A375 (cell line): ENCODE results near the gene ALLC.

- RAMPAGE, long total RNA, result no peak
These were observed 1.5 kb downstream of the FAM110C start for GRCh38 chr2:44816-45156.

DNA sequence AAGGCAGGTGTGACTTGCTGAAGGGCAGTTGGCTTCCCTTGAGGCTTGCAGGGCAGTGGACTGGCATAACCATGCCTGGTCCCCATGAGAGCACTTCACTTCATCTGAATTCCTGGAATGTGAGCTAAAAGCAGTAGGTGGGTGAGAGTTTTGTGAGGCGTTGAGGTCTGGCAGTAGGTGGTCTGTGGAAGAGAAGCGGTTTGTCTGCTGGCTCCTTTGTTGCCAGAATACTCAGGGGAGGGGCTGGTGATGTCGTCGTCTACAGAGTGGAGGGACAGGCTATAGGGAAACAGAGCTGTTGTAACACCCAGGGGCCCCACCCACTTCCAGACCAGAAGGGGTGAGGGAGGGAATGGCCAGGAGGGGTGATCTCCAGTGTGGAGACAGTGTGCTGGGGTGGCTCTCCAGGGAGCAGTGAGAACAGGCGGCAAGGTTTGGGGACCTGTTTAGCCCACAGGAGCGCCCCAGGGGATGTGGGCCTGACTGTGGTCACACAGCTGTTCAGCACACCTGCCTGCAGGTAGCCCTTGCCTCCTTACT is 21.4 kb upstream of the ALKAL2 start:
- RAMPAGE, long total RNA, result no peak

DNA sequence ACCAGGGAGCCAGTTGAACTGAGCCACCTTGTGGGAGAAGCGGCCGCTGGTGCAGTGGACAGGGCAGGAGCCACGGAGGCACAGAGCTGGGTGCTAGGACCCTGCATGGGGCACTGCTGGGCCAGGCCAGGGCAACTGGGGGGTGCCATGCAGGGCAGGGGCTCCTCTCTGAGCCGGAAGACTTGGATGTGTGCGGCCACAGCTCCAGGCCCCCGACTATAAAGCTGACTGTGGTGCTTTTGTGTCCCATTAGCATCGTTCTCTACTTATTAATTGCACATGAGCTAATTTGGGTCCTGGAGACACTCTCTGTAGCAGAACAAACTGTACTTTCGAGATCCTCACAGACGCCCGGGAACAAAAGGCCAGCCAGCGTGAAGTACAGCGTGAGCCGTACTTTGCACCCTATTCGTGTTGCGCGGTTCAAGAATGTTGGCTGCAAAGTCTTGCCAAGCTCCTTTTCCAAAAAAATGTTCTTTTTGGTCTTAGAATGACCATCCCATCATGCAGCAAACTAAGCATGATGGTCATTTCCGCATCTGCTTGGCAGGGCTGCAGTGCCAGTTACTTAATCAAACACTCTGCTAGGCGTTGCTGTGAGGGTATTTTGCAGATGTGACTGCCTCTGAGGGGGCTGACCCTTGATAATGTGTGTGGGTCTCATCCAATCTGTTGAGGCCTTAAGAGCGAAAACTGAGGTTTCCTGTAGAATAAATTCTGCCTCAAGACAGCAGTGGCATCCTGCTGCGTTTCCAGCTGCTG is 152.1 kb upstream of the ALKAL2 start:
- RAMPAGE, long total RNA, result no peak

DNA sequence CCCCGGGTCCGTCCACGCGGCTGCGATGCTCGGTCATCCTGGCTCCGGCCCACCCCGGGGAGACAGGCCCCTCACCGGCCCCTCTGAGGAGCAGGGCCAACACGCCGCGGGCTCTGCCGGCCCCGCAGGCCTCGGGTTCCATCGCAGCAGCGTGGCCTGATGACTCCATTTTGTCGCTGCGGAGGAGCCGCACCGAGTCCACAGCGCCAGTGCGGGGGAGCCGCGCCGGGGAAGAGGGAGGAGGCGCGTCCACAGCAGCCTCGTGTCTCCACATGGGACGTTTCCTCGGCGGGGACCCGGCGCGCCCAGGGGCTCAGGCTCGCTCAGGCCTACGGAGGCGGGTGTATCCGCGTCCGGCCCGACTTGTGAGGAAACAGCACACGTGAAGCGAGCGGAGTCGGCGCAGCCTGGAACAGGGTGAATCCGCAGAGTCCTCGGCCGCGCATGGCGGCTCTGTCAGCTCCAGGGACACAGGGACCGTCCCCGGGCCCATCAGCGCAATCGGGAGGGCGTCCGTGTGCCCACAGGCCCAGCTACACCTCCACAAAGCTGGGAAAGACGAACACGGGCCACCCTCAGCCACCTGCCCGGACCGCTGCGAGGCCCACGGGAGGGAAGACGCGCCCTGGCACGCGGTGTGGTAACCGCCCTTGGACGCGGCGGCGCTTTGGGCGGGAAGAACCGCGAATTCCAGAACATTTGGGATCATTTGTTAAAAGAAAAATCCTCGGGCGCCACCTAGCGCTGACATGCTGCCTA is 40.6 kb downstream of the TMEM18 start:
- RAMPAGE, long total RNA, result no peak

DNA sequence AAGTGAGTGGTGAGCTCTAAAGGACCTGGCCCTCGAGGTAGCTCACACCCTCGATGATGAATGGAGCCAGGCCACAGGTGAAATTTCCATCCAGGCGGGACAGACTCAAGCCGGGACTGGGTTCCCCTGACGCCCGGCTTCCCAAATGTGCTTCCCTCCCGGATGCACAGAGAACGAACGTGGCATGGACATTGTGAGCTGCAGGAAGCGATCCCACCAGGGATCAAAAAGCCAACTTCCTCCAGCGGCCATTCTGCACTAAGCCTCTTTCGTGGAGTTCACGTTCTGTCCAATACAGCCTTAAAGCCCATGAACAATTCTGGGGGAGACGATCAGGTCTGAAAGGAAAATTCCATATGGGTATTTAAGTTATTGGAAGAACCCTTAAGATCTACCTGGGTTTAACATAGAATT is 35.5 kb downstream of the TPO start:
- RAMPAGE, long total RNA, result no peak

DNA sequence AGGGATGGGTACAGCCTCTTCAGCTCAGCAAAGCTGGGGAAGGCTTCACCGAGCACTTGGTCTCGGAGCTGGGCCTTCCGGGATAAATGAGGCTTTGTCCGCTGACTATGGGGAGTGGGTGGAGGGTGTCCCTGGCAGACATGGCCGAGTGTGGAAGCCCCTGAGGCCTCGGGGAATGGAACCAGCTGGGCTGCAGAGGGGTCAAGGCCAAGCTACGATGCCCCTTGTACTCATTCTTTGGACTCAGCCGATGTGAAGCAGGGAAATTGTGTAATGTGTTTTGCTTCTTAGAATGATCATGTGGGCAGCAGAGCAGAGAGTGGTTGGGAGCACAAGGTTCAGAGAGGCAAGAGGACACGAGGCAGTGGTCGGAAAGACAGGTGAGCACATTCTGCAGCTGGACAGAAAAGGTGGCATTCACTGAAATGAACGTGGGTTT is 142.7 kb downstream of the PXDN start:
- RAMPAGE, long total RNA, result no peak

- RAMPAGE, long total RNA, result no peak
These were observed 111.1 kb downstream of the PXDN start for GRCh38 chr2:1633029-1633898.

GRCh38 chr2:1648421-1649875 is 95.4 kb downstream of the PXDN start:
- RAMPAGE, long total RNA, result no peak

DNA sequence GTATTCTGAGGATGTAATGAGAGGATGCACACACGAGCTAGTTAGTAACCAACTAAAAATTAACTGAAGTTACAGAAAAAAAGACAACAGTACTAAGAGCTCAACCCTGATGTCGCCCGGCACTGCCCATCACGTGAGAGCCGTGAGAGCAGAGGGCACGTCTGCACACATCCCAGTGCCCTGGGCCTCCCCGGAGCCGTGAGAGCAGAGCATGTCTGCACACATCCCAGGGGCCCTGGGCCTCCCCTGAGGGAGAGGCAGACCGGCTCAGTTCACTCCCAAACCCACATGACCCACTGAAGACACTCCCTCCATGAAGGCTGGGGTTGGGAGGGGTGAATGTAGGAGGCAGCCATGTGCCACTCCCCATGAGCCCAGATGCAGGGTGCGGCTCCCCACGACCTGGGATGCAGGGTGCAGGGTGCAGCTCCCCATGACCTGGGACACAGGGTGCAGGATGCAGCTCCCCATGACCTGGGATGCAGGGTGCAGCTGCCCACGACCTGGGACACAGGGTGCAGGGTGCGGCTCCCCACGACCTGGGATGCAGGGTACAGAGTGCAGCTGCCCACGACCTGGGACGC is 39.3 kb downstream of the PXDN start:
- RAMPAGE, long total RNA, result no peak

- RAMPAGE, long total RNA, result no peak
These were observed 246.4 kb upstream of the PXDN start for GRCh38 chr2:1990724-1991093.

DNA sequence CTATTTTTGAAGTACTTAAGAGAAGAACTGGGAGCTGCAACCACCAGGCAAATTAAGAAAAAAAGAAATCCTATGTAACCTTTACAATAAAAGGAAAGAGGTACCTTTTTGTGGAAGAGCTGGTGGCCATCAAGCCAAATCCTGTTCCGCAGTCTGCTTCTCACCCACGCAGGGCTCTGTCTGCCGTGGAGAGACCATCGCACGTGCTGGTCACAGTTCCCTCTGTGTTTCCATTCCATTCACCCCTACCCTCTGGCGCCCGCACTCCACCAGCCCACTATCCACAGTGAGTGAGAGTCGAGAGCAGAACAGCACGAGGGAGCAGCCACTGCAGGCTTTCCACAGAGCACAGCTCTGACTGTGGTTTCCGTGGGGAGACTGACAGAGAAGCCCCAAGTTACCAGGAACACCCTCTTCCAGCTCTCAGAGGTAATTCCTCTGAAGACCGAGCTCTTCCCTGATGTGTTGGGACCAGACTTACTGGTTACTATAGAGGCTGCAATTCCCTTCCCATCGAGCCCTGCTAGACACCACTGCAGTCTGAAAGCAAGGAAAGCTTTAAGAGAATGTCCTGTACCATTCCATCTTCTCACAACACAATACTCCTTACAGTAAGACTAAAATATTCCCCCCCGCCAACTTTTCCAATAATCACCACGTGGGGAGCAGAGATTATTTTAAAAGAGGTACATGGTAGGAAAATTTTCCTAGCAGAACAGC is 5.0 kb downstream of the MYT1L start:
- RAMPAGE, long total RNA, result no peak

DNA sequence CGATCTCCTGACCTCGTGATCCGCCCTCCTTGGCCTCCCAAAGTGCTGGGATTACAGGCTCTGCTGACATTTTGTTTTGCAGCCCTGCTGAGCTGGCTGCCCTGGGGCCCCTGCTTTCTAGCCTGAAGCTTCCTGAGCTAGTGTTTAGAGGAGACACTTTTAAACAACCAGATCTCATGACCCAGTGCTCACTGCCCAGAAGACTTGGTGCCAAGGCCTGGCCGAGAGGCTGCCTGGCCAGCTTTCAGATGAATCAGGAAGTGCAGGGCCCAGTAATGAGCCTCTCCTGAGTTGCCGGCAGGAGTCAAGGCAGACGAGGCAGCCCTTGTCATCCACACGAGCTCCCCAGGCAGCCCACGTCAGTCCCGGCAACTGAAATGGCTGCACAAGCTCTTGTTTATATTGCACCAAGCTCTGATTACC is 331.0 kb upstream of the MYT1L start:
- RAMPAGE, long total RNA, result no peak

DNA sequence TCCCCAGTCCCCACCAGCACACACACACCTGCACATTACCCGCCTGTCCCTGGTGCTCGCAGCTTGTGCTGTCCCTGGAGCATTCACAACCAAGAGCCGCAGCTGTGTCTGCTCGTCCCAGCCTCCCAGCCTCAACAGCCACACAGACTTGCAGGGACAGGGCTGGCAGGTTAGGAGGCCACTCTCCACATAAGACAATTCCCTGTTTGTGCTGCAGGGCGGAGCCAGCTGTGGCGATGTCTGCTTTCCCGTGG is 331.3 kb upstream of the MYT1L start:
- RAMPAGE, long total RNA, result no peak

GRCh38 chr2:2742939-2743304 is 411.8 kb upstream of the MYT1L start:
- RAMPAGE, long total RNA, result no peak

- RAMPAGE, long total RNA, result no peak
These were observed 39.8 kb downstream of the EIPR1 start for GRCh38 chr2:3337822-3338297.

DNA sequence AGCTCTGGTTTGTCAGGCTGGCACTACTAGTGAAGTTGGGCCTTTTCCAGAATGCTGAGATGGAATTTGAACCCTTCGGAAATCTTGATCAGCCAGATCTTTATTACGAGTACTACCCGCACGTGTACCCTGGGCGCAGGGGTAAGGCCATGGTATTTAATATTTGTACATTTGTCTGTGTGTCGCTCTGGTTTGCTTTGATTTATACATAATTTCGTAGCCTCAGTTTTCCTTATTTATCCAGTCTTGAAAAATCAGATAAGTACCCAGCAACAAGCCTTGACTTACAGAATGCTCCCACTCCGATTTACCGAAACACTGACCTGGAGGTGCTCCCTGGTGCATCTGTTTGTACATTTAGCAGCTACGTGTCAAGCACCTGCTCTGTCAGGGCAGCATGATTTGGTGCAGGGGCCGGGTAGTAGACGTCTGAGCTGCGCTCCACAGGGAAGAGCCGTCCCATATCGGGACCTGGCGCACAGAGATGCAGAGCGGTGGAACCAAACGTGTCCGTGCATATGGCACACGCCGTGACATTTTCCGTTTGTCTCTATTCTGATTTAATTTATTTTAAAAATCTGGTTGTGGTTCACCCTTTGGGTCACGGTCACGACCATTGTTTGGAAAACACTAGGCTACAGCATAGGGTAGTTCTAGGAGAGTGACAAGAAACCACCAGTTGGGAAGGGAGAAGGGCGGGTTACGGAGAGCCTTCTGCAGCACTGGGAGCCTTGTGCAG is 45.2 kb downstream of the TRAPPC12 start:
- RAMPAGE, long total RNA, result no peak

DNA sequence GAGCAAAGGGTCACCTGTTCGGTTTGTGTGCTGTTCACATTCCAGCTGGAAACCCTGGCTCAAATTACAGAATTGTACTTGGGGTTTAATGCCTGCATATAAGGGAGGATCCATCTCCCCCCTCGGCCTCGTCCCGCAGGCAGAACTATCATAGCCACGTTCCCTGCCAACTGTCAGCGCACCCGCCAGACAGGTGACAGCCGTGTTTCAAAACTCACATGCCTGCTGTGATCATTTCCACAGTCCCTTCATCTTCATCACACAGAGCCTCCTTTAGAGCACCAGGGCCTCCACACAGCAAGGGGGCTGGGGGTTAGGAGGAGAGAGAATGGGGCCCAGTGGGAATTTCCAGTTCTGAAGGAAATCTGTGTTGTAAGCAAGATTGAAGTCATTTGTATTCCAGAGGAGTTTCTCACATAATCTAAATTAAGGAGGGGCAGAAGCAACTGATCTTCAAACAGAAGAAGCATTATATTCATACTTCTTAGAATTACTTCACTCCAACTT is 48.0 kb downstream of the ADI1 start:
- RAMPAGE, long total RNA, result no peak

DNA sequence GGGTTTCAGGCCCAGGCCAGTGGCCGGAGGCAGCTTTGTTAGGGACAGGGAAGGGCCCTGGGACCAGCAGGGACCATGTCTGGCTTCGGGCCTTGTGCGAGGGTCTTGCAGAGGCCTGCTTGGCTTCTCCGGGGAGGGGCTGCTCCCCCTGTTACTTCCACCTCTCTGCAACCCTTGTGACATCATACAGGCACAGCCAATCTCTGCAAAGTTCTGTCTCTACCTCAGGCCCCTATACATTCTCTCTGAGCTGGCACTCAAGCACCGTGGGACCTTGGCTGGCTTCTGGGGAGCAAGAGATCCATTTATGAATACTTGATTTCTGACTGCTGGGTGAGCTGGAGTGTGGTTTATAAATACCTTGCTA is at the start of gene ALLC:
Gene ALLC (plus strand): TSS at position 239 of the 367 bp plus-strand sequence.
- RAMPAGE, long total RNA, result no peak

- RAMPAGE, long total RNA, result no peak
These were observed 653 bp upstream of the SOX11 start for GRCh38 chr2:5691144-5692317.

GRCh38 chr2:5726282-5726654 is 34.1 kb downstream of the SOX11 start:
- RAMPAGE, long total RNA, result no peak